AG04450 (cell line): Measurements from ENCODE around the gene HSPD1.

DNA sequence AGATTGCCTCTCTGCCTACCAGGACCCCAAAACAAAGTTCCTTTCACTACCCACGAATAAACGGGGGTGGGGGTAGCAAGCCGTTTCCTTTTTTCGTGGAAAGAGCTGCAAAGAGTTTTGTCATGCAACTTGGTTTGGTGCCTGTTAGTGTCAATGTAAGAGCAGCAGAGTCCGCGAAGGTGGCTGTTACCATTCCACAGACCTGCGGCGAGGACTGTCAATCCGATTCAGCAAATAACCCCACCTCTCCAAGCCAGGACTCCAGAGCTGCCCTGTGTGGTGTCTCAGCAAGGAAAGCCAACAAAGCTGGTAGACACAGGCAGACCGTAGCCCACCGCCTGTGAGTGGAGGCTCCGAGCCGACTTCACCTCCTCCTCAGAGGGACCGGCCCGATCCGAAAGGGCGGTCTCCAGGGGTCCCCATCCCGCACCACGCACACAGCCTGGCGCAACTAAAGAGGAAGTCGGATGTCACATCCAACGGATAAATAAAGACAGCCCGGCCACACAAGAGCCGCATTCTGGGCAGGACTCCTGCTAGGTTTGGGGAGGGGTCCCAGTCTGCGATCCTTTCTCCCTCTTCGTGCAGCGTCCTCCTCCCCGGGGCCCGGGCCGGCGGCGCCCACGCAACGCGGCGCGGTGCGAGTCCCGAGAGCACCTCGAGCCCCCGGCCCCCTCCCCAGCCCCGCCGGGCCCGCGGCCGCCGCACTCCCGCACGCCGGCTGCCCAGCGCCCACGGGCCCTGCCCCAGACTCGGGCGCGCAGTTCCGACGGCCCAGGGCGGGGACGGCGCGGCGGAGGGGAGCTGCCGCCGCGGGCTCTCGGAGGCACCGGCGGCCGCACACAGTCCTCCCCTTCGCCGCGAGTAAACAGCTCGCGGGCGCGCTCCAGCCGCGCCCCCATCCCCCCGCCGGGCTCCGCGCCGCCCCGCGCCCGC is 702 bp downstream of the ANKRD44 start:
- CAGE, long polyA plus RNA = no peak
- RRBS = 2% methylated on average over 48 of the region's 86 CpGs

- CAGE, long polyA plus RNA = no peak
- RRBS = no CpG with 5 or more reads among the region's 13 CpGs
Observed at GRCh38 chr2:197435730-197436456, 1.1 kb upstream of the SF3B1 start.

DNA sequence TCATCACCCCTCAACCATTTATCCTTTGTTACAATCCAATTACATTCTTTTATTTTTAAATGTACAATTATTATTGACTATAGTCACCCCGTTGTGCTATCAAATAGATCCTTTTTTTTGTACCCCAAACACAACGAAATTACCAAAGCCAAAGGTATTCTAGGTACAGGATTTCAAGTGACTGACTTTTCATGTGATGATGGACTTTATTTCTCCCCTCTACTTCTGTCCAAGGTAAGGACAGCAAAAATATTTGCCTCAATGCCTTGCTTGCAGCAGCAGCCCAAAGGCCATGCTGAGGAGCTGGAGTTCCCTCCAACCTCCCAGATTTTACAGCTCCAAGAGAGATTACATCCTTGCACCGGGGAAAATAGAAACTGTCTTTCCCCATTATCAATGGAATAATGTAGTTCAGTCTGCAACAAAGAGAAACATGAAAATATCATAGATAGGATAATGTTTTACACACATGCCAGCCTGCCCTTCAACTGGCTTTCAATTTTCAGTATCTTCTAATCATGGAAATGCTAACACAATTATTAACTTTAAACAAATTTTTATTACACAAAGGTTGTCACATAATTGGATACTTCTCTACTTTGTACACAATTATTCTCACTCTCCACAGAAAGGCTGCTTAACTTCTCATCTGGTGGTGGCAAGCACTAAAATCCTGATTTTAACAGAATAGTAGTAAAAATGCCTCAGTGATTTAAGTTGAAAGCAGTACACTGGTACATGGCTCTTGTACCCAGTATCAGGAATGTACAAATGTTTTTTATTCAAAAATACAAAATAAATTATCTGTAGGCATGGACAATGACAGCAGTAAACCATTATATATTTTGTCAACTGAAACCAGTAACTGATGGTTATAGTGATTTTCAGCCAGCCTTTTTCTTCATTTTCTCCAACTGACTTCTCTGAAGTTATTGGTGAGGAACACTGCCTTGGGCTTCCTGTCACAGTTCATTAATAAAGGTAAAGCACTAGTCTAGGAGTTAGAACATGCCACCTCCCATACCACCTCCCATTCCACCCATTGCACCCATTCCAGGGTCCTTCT is 13.3 kb downstream of the HSPD1 start:
- CAGE, long polyA plus RNA = no peak
- RRBS = no CpG with 5 or more reads among the region's 3 CpGs

DNA sequence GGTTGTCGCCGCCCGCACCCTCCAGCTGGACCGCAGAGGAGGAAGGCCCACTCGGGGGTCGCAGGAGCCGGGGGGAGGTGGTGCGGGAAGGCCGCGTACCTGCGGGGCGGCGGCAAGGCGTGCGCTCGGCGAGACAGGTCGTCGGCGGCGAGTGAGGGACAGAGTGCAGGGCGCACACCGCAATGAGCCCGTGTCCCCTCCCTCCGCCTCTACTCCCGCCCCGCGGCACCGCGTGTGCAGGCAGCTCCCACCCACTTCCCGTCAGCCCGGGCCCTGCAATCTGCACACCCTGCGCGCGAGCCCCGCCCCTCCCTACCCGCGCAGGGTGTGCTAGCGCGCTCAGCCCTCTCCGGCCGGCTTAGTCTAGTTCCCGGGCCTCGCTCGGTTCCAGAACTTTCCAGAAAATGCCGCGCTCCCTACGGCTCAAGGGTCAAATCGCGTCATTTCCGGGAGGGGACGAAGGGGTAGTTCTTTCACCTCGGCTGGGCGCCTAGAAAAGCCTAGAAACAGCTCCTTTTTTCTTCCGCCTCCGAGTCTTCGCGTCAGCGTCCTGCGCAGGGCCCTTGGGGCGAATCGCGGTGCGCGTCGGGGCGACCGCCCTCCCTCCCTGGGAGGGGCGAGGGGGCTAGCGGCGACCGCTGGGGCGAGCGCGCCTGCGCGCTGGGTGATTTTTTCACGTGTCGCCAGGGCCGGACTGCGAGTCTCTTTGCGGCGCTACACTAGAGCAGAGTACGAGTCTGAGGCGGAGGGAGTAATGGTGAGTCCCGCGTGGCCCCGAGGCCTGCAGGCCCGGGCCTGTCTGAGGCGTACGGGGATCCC is at the start of gene HSPD1:
TSS of gene HSPD1 (minus strand) at position 158 of the 819 bp plus-strand sequence.
- CAGE, long polyA plus RNA = start-site peak on the minus strand centred at position 408 of the sequence, 518 bp wide, 827 and 557 reads in 2 replicates; start-site peak on the plus strand centred at position 683 of the sequence, 104 bp wide, 5,010 and 4,275 reads in 2 replicates
- RRBS = 1% methylated on average over 24 of the region's 91 CpGs

DNA sequence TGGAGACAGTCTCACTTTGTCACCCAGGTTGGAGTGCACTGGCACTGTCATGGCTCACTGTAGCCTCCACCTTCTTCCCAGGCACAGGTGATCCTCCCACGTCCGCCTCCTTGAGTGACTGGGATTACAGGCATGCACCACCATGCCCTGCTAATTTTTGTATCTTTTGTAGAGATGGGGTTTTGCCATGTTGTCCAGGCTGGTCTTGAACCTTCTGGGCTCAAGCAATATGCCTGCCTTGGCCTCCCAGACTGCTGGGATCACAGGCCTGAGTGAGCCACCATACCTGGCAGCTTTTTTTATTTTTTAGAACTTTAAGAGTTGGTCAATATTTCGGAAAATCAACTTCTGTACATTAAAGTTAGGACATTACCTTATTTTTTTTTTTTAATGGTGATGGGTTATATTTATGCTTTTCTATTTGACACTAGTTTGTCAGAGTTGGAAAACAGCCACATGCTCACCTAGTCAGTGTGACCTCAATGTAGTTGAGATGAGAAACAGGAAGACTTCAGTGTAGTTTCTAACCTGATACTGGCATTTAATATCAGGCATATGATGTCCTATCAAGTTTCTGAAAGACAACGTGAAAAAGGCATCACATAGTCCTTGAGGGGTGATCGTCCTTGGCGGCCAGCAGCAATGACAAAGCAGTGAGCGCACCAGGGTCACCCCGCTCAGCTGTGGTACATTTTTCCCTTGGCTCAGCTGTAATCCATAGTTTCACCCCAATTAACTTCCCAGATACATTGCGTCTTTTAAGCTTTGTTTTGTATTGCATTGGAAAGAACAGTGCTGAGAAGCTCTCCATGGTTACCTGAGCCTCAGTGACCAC is 4.1 kb downstream of the HSPE1 start:
- CAGE, long polyA plus RNA = no peak
- RRBS = no CpG with 5 or more reads among the region's 9 CpGs

DNA sequence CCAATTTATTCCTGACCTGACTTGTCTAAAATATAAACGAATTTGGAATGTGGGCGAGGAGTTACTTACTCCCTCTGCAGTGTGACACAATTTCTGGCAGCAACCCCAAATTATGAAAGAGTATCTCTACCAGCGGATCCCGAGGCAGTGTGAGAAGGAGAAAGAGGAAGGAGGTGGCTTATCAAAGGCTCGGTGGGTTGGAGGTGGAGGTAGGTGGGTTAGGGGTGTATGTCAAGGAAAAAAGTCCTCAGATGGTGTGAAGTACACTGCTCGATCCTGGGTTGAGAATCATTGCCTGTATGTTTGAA is 76.1 kb downstream of the RFTN2 start:
- CAGE, long polyA plus RNA = no peak
- RRBS = no CpG with 5 or more reads among the region's 6 CpGs

- CAGE, long polyA plus RNA = no peak
- RRBS = no CpG with 5 or more reads among the region's 19 CpGs
Observed at GRCh38 chr2:197706360-197707150, 1.4 kb downstream of the MARS2 start.

DNA sequence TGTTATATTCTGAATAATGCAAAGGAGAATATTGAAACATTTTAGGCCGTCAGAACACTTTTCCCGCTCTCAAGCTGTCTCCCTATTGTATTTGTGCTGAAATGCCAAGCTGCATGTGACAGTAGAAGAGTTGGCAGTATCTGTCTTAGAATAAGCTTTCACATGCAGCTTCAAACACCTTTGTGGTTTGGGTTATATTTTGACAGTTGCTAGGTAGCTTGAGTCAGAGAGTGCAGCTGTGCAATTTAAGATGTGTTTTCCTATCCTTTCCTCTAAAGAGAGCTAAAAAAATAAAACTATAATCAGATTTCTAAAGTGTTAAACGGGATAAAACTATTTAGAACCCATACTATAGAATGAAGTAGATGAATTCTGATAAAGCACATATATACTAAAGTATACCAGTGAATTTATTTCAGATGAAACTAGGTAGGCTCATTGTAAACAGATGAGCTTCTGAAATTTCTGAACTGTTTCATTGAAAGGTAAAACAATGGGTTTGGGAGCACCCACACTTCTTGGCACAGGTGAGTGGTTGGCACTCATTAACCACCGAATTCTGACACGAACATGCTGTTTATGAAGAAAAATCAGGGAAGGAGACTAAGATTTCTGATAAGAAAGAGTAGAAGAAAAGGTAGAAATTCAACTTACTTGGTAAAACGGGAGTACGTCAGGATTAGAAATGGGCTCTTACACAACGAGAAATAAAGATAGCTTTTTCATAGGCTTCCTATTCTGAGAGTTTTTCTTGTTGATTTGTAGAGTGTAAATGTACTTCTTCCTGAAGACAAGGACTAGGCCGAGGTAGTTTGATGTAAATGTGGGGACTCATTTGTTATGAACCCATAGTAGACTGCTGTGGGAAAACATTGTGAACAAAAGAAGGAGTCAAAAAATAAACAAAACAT is 43.6 kb downstream of the PLCL1 start:
- CAGE, long polyA plus RNA = no peak
- RRBS = no CpG with 5 or more reads among the region's 9 CpGs

DNA sequence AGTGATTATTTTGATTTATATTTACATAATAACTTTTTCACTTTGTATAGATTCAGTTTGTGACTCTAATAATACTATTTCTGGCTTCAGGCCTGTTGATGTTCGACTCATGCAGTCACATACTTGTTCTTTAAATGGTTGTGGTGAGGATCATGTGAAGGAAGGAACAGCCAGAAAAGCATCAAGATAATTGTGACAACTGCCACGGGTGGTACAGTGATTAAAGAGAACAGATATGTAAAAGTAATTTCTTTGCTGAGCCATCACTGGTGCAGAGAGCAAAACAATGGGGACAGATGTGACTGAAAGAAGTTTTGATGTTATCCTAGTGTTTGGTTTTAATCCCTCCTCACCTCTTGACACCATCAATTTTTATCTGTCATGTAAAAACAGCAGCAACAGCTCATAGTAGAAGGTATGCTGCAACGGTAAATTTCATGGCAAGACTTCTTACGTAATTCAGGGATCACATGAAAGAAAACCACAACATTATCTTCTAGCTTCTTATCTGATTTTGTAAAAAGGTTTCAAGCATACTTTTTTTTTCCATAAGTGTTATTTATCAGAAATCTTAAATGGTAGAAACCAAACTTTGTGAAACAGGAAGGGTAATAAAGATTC is 65.1 kb downstream of the PLCL1 start:
- CAGE, long polyA plus RNA = no peak
- RRBS = no CpG with 5 or more reads among the region's 4 CpGs

GRCh38 chr2:198697134-198697712 is 760.5 kb downstream of the SATB2 start:
- CAGE, long polyA plus RNA = no peak
- RRBS = no CpG with 5 or more reads among the region's 3 CpGs

DNA sequence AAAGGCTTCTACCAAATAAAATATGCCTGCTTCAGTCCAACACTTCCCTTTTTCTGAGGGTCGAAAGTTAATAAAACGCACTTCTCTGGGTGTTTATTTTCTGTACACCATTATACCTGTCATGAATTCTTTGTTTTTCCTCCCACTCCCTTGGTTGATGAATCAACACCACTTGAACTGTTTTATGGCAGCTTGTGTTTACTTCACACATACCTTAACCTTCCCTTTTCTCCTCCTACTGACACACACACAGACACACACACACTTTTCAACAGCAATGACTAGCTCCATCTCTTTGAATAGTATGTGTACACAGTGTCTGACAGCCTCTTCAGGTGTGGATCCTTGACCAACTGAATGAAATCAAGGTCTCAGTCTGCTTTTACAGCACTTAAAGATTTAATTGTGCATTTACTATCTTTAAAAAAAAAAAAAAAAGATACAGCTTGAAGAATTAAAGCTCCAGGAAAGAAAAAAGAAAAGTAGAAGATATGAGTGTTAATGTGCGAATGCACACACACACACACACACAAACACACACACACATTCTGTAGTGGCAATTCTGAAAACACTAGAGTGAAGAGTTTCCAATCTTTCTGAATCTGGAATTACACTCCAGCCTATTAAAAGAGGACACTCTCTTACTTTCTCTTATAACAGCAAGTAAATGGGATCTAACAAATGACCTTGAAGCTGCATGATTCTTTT is 91.2 kb downstream of the SATB2 start:
- CAGE, long polyA plus RNA = no peak
- RRBS = no CpG with 5 or more reads among the region's 3 CpGs

GRCh38 chr2:199462690-199463074 is 4.9 kb upstream of the SATB2 start:
- CAGE, long polyA plus RNA = no peak
- RRBS = 24% methylated on average over 10 of the region's 26 CpGs

DNA sequence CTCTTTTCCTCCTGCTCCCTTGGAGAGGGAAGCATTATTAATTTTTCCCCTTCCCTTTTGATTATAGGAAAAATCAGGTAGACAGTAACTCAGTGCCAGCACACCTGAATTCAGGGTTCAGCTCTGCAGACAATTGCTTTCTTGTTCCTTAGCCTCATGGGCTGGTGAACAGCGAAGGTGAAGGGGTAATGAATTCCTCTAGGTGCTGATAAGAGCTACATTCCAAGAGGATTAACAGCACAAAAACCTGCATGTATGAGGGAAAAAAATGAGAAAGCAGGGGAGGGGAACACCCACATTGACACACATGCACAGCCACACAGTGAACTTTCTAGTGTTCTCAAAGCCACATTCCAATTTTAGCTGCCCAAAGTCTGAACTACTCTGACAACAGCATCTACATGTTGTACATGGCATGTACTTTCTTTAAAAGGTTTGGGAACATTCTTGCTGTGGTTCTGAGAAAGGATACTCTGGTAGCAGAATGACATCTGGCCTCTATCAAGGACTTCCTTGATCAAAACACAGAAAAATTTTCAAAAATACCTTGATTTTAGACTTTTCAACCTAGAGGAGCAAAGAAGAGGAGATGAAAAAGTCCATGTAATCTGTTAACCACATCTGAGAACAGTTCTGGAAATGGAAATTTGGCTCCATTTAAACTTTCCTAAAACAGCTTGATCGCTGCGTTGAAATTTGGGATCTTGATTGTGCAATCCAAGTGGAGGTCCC is 46.3 kb downstream of the SPATS2L start:
- CAGE, long polyA plus RNA = no peak
- RRBS = no CpG with 5 or more reads among the region's 3 CpGs

DNA sequence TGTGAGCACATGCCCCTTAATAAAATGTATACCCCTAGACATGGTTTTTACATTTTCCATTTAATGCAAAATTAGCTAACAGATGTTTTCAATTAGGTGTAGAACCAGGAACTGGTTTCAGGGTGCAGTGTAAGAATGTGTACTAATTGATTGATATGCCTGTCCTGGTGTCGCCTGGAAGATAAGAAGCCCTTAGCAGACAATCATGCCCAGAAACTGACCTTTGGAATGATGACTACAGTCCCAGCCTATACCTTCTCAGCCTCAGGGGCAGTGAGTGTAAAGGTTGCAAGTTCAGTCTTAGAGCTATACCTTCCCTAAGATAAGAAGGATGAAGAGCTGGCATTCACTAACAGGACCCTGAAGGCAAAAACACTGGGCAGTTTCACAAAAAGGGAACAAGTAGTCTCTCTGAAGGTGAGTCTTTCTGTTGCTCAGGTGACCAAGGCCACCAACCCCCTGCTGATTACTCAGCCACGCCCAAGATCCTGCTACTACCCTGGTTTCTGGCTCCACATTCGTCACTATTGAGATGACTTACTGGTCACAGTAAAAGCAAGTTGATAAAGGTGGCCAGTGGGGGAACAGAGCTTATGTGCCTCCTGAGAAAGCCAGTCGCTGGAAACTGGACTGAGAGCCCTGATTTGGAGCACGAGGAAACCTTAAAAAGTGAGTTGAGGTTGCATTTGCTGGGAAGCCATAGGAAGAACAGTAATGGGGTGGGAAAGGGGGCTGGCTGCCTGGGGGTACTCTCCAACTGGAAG is 71.4 kb downstream of the SPATS2L start:
- CAGE, long polyA plus RNA = no peak
- RRBS = no CpG with 5 or more reads among the region's 5 CpGs

DNA sequence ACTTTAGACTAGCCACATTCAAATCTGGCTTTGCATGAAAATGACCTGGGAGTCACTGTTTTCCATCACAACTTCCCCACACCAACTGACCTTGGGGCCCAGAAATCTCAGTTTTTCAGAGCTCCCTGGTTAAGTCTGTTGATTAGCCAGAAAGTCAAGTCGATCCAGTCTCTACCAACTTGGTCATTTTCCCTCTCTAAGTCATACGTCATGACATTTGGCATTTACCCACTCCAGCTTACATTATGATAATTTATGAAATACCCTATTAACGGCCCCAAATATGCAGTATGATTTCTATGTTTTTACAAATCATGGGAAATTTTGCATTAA is 76.9 kb downstream of the SPATS2L start:
- CAGE, long polyA plus RNA = no peak
- RRBS = no CpG with 5 or more reads among the region's 3 CpGs

- CAGE, long polyA plus RNA = no peak
- RRBS = no CpG with 5 or more reads among the region's 3 CpGs
Observed at GRCh38 chr2:200405391-200406341, 99.2 kb downstream of the SPATS2L start.

- CAGE, long polyA plus RNA = no peak
Observed at GRCh38 chr2:200431539-200432389, 78.1 kb downstream of the KCTD18 start.

GRCh38 chr2:200523476-200523983 is 2.5 kb upstream of the SGO2 start:
- CAGE, long polyA plus RNA = no peak
- RRBS = no CpG with 5 or more reads among the region's 3 CpGs

- CAGE, long polyA plus RNA = no peak
- RRBS = no CpG with 5 or more reads among the region's 2 CpGs
Observed at GRCh38 chr2:200633061-200633508, 47.3 kb downstream of the AOX1 start.

DNA sequence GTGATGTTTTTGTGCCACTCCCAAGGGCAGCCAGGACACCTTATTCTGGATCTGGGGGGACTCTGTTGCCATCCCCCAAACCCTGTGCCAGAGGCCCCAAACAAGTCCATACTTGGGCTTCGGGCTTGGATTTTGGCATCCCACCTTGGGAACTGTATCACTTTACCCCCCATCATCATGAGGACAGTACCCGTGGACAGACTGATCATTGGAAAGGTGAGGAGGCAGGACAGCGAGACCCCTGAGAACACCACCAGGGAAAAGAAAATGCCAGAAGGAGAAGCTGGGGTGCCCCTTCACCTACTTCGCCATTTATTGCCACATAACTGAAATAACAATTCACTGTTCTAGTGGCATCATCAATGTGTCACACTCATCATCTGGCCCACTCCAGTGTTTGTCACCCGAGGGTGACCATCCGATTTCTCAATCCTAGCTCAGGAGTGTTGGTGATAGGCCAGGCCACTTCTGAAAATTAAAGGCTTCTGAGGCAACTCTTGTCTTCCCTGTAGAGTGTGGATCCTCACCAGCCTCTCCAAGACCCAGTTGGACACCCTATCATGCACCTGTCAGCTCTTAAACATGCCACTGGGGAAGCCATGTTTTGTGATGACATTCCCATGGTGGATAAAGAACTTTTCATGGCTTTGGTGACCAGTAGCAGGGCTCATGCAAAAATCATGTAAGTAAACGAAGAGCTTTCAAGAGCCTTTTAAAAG is 63.0 kb upstream of the BZW1 start:
- CAGE, long polyA plus RNA = no peak
- RRBS = no CpG with 5 or more reads among the region's 7 CpGs